PFSK-1 (cell line): ENCODE measurements around a stretch of chr5.

GRCh38 chr5:170293156-170293821 is 4.3 kb downstream of the LCP2 start:
- RRBS, result no CpG with 5 or more reads among the region's 11 CpGs

- RRBS, result 56% methylated on average over 3 of the region's 18 CpGs
Observed at GRCh38 chr5:170302713-170303604, 5.4 kb upstream of the LCP2 start.

GRCh38 chr5:170330190-170330434 is 32.5 kb upstream of the LCP2 start:
- RRBS, result no CpG with 5 or more reads among the region's 1 CpG

DNA sequence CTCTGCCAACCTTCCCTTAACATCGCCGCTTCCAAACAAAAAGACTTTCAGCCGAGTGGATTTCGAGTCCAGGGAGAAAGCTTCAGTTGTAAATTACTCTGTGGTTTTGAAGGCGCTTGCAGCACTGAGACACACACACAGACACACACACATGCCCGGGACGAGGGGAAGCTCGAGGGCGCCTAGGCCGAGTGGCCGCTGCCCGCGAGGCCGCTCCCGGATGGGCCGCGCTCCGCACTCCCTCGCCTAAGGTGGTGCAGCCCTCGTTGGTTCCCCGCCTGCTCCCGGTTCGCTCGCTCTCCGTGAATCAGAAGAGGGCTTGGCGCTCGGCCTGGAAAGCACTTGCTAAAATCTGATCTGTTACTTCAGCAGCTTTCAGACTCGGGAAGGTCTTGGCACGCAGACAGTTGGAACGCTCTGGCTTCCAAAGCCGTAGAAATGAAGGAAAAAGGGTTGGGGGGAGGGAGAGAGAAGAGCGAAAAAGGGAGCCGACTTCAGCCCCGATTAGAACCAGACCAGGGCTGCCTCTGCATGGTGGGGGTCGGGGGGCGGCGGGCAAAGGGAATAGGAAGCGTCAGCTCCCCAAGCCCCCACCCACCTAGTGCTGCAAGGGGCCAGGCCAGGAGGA is 1.5 kb downstream of the FGF18 start:
- RRBS, result 17% methylated on average over 17 of the region's 38 CpGs

GRCh38 chr5:171483730-171484089 is 64.3 kb downstream of the FGF18 start:
- RRBS, result 88% methylated on average over 4 of the region's 14 CpGs

GRCh38 chr5:171520128-171520680 is 100.8 kb downstream of the FGF18 start:
- RRBS, result 35% methylated on average over 2 of the region's 12 CpGs

GRCh38 chr5:171737604-171738277 is 47.9 kb upstream of the SMIM23 start:
- RRBS, result no CpG with 5 or more reads among the region's 10 CpGs

DNA sequence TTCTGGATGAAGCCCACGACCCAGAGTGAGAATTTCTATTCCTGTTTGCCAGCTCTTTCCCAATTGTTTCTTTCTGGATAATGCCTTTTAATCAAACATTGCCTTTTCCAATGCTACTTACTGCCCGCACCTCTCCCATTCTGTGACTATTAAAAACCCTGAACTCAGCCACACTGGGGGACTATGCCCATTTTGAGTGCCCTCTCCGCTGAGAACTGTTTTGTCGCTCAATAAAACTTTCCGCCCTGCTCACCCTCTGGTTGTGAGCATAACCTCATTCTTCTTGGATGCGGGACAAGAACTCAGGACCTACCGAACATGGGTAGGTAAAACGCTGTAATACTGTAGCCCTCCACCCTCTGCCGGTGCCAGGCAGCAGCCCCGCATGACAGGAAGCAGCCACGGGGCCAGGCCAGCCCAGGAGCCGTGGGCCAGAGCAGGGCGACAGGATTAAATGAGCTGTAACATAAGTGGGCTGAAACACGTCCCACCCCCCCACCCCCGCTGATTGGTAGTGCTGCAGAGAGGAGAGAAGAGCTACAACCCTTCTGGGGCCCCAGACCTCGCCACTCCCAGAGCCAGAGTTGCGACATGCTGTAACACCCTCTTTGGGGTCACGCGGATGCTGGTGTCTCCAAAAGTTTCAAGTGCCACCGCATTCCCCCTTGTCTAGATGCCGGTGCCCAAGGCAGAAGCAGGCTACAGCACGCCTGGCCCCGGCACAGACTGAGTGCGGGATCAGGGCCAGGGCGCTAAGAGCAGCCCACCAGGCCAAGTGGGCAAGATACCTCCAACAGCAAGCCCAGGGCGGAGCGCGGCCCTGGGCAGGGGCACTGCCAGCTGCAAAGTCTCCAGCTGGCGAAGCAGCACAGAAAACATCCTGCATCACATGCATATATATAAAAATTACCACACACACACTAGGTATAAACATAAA is 81.9 kb downstream of the FBXW11 start:
- RRBS, result 100% methylated on average over 3 of the region's 29 CpGs

DNA sequence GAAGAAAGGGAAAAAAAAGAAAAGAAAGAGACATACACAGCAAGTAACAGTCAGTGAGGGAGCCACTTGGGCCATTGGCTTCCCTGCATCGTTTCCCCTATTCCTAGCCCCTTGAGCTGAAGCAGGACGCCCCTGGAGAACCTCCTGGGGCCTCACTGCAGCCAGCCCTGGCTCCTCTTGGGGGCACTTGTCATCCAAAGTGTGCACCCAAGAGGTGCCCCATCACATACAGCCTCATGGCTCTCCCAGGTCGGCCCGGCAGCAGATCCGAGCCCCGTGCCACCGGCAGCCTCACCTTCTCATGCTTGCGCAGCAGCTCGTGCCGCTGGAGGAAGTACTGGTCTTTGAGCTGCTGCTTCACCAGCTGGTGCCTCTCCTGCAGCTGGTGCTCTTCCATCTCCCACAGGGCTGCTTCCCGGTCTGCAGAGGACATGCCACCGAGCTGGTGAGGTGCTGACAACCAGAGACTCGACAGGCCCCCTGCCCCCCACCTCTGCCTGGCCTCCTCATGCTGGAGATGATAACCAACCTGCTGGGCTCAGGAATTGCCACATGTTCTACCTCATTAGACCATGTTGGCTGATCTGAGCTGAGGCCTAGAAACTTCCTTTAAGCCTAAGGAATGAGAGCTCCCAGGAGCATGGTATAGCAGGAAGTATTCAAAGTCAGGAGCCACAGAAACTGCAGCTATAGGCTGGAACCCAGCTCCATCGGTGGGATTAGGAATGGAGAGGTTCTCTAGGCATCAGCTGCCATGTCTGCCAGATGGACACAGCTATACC is 50.8 kb upstream of the FBXW11 start:
- RRBS, result no CpG with 5 or more reads among the region's 14 CpGs

DNA sequence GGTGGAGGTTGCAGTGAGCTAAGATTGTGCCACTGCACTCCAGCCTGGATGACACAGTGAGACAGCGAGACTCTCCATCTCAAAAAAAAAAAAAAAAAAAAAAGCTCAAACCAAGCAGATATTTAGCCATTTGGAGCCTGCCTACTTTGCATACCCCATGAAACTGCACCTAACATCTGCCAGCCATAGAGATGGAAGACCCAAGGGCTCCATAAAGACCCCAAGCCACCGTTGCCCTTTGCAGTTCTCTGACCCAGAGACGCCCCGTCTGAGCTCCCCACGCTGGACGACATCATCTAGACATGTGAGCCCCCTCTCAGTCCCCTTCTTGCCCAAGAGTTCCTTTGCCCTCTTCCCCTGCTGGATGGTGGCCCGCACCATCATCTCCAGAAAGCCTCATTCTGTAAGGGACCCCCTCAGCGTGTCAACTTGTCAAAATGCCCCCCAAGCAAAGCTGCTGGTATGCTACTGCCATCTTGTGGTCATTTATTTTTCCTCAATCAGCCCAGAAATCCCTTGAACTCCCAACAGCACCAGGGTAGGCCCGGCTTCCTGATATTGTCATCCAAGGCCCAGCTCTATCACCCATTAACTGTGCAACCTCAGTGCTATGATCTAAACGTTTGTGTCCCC is 53.0 kb upstream of the FBXW11 start:
- RRBS, result no CpG with 5 or more reads among the region's 10 CpGs

DNA sequence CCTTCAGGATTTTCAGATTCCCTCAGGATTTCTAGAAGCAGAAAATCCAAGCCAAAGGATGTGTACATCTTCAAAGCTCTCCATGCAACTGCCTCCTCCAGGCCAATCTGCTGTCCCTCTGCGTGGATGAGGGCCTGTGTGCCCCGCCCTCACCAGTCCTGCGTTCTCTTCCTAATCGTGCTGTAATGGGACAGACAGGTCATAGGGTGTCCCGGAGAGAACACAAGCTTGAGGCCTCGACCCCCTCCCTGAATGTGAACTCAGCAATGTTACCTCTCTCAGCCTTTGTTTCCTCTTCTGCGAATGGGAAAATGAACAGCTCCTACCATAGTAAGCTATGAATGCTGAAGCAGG is 57.0 kb upstream of the FBXW11 start:
- RRBS, result no CpG with 5 or more reads among the region's 7 CpGs

DNA sequence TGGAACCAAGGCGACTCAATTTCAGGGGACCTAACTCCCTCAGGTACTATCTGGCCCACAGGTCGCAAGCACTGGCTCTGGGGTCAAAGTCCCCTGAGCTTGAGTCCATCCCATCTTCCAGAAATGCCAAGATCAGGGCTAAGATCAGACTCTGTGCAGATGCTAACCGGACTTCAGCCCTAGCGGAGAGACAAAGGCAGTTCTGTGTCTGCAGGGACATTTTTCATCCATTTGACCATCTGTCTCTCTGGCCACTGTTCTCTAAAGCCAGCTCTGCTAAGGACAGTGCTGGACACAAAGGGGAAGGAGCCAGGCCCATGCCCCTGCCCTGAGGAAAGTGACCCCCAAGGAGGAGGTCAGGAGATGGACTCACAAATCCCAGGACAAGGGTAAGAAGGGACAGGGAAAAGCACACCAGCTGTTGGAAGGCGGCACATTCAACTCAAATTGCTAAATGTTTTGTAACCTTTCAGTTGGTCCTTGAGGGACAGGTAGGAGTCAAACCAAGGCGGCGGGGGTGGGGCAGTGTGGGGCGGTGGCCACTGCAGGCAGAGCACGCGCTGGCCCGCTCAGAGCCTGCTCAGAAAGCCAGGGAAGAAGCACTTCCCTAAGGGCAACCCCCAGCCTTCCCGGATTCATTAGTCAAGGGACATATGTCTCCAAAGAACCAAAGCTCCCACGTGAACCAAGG is 42.9 kb downstream of the STK10 start:
- RRBS, result 100% methylated on average over 1 of the region's 13 CpGs

DNA sequence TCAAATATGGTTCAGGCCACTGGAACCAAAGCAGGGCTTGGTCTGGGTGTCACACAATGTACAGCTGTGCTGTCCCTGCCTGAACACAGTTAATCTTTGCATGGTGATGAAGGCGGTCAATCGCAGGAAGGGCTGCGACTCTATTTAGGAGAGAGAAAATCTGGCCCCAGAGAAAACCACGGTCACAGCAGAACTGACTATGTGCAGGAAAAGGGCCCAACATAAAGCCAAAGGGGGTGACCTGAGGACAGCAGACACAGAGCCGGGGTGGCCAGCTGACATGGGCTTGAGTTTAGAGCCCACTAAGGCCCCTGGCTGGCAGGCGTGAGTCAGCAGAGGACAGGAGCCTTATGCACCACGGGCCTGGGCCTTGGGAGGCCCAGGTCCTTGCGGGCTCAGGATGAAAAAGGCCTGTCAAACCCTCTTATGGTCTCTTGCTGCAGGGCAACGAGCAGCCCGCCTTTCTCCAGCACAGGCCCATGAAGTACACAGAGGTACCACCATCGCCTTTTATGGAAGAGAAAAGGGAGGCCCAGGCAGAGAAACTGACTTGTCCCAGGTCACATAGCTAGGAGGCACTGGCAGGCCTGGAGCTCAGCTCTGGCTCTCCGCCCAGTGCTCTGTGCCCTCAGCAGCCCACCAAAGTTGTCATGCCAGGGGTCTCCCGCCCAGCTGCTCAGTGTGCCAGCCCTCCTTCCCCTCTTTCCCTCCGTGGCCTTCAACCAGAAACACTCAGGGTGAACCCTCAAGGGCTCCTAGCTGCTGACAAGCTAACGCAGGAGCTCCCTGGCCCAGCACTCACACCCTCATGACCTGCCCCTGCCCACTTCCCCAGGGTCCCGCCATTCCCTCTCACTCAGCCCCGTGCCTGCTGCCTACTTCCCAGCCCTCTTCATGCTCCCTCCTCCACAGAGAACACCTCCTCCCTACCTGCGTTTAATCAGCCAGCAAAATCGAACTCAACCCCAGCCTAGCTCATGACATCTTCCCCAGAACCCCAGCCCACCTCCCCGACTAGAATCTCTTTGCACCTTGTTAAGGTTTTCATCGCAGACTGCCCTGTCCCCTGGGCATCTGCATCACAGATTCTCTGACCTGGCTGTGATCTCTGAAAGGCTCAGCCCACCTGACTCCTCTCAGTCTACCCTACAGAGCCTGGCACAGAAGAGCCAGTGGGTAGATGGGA is 19.5 kb downstream of the STK10 start:
- RRBS, result no CpG with 5 or more reads among the region's 21 CpGs

- RRBS, result no CpG with 5 or more reads among the region's 5 CpGs
Observed at GRCh38 chr5:172187062-172187329, 1.0 kb downstream of the STK10 start.

DNA sequence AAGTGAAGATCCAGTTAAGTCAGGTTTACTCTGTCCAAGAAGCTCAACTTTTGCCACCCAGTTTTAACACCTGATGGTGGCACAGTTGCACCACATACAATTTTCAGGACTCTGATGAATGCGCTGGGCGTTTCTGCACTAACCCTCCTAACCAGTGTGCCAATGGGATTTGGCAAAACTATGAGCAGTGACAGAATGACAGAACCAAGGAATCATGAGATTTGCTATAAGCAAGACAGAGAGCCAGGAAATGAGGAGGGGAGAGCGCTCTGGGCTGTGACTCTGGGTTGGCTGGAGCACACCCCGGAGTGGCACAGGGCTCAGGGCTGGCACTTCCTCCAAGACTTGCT is 84.1 kb downstream of the SH3PXD2B start:
- RRBS, result no CpG with 5 or more reads among the region's 4 CpGs

GRCh38 chr5:172557027-172557874 is 83.8 kb upstream of the NEURL1B start:
- RRBS, result no CpG with 5 or more reads among the region's 14 CpGs

DNA sequence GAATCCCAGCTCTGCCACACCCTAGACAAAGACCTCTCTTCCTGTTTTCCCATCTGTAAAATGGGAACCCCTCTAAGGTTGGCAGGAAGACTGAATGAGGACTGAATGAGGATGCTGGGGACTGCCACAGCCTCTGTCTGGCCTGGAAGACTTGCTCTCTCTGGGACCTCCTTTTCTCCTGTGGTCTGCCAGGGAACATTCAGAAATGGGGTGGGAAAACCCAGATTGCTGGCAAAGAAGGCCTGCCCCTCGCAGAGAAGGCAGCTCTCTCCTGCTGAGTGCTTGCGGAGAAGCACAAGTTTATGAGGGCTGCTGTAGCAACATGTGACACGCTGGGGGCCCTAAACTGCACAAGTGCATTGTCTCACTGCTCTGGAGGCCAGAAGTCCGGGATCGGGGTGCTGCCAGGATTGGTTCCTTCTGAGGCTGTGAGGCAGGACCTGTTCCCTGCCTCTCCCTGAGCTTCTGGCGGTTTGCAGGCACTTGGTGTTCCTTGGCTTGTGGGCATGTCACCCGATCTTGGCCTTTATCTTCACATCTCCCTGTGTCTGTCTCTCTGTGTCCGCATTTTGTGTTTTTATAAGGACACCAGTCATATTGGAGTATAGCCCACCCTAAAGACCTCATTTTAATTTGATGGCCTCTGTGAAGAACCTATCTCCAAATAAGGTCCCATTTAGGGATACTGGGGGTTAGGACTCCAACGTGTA is 75.6 kb upstream of the NEURL1B start:
- RRBS, result no CpG with 5 or more reads among the region's 9 CpGs

DNA sequence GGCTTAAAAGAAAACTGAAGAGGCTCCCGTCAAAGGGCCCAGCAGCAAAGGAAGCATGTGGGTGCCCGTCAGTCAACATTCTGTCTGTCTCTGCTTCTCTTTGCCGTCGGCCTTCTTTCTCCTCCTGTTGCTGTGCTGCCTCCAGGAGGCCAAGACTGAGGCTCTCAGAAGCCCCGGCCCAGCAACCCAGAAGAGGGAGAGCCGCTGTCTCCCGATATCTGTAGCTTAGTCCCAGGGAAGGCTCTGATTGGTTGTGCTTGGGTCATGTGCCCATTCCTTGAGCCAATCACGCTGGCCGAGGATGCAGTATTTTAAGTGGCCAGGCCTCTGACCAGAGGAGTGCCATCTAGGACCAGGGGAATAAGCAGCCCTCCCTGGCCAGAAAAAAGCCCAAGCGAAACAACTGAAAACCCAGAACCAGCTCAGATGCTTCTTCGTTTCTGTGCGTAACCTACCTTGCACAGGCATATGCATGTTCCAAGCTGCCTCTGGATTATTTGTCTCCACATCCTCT is 67.5 kb upstream of the NEURL1B start:
- RRBS, result no CpG with 5 or more reads among the region's 12 CpGs

- RRBS, result no CpG with 5 or more reads among the region's 7 CpGs
Observed at GRCh38 chr5:172584728-172585074, 56.4 kb upstream of the NEURL1B start.

DNA sequence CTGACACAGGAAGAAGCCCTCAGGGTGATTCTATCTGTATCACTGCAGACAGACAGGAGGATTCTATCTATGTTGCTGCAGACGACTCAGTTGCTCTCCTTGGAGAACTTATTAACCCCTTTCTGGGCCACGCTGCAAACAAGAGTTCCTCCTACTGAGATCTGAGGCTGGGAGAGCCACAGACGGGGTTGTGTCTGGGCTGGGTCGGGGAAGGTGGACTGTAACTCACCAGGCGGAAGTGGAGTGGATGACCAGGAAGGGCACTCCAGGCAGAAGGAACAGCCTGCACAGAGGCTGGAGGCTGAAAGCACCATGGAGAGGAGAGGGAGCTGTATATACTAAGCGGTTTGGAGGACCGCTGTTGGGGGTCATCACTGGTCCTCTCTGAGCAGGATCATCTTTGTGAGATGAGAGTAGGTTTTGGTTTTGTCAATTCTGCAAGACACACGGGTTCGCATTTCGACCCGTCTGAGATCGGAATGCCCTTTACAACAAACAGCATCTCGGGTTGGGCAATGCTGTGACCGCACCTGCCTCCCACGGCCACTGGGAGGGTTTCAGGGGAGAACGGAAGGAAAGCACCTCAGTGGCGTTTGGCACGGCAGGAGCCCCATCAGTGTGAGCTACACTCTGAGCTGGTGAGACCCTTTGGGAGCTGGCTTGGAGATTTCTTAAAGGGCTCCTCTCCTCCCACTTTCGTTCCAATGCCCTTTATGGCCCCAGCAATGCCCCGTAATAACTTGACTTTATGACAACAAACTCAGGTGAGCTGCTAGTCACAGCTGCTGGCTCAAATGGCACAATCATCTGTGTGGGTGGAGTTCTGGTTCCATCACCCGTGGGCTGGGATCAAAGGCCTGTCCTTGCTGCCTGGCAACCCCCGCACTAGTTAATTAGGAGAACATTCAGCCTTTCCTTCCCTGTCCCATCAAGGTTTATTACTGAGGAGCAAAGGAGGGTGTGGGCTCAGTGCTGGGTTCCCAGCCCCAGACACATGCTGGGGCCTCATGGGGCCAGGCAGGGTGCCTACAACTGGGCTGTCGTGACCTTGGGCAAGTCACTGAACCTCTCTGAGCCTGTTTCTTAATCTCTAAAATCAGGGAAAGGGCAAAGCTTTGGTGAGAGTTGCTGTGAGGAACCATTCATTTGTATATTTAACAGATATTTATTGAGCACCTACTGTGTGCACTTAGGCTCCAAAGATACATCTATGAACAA is 18.6 kb upstream of the NEURL1B start:
- RRBS, result no CpG with 5 or more reads among the region's 23 CpGs